Uterus (tissue), 7 donors: ENCODE measurements around the gene COMMD1.

- PRO-cap, 4 experiments = no peak in any of the 4 experiments
- RAMPAGE, long total RNA, 2 experiments = no peak in any of the 2 experiments
- RRBS = no CpG with 5 or more reads among the region's 8 CpGs
Measured at GRCh38 chr2:58448006-58448474, 206.9 kb upstream of the FANCL start.

GRCh38 chr2:60544822-60545672, 8.4 kb downstream of the BCL11A start:
- PRO-cap, 4 experiments = no peak in any of the 4 experiments
- RAMPAGE, long total RNA, 2 experiments = no peak in any of the 2 experiments
- RRBS = no CpG with 5 or more reads among the region's 10 CpGs

- PRO-cap, 4 experiments = no peak in any of the 4 experiments
- RAMPAGE, long total RNA, 2 experiments = no peak in any of the 2 experiments
- RRBS = no CpG with 5 or more reads among the region's 12 CpGs
Measured at GRCh38 chr2:60545673-60546437, 7.6 kb downstream of the BCL11A start.

- PRO-cap, 4 experiments = peak in 1 of 4 experiments; most common plus-strand start chr2:60551252 (in 1)
- RAMPAGE, long total RNA, 2 experiments = no peak in any of the 2 experiments
- RRBS = 11% methylated on average over 6 of the region's 23 CpGs
Measured at GRCh38 chr2:60551166-60551626, 2.3 kb downstream of the BCL11A start.

DNA sequence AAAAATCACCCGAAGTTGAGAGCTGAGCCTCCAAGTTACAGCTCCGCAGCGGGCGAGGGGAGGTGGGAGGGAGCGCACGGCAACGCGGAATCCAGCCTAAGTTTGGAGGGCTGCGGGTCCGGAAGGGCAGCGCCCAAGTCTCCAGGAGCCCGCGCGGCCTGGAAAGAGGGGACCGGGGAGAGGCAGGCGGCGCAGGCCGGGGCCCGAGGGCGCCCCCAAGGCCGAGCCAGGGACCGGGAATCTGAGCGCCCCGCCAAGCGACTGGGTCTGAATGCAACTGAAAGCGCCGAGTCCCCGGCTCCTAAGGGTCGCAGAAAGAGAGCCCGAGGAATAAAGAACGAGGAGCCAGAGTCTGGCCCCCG, 786 bp upstream of the BCL11A start:
- PRO-cap, 4 experiments = no peak in any of the 4 experiments
- RAMPAGE, long total RNA, 2 experiments = no peak in any of the 2 experiments
- RRBS = 2% methylated on average over 21 of the region's 32 CpGs

- PRO-cap, 4 experiments = peak in 2 of 4 experiments; most common minus-strand start chr2:60735925 (in 2)
- RAMPAGE, long total RNA, 2 experiments = no peak in any of the 2 experiments
- RRBS = no CpG with 5 or more reads among the region's 46 CpGs
Measured at GRCh38 chr2:60735476-60736094, 20.5 kb upstream of the PAPOLG start.

DNA sequence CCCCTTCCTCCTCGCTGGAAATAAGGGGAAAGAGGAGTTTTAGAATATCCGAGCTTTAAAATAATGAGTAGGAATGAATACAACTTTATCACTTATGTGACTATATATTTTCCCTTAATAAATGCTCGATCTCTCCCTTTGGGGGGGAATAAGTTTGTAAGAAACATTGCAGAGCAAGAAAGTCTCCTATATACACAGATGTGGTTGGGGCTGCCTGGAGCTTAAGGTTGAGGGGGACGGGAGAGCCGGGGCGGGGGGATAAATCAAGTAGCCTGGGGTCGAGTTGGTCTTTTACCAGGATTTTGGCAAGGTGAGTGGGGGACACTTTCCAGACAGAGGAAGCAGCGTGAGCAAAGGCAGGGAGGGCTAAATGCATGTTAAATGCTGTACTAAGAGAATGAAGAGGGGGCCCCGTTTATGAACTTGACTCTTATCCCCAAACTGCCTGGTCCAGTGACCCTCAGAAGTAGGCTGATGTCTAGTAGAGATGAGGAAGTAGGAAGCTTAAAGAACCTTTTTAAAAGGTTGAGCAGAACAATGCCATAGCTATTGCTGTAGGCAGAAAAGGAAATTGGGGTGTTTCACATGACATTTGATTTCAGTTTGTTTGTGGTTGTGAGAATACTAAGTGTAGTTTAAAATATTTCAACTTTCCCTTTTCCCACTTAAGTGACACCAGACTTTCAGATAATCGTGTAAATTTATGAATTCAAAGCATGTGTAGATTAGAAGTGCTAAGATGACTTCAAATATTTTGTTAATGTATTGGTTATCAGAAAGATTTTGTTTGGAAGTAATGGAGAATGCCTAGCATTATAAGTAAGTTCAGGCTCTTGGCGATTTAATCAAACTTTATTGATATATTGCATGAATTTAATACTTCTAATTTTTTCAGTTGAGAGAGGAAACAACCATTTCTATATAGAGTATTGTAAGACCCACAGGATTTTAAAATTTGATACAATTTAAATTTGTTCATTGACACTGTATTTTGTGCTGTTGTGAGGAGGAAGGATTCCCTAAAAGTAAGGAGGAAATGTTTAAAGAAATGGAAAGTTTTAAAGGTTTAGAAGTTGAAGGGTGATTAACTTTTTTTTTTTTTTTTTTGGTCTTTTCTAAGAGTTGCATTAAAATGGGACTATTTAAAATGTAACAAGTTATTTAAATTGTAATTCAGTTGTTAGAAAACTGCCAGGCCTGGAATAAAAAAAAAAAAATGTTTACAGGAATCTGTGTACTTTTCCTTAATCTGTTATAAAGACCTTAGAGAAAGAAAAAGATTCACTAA, 1.8 kb downstream of the REL start:
- PRO-cap, 4 experiments = peak in 2 of 4 experiments; most common minus-strand start position 480 of the sequence (in 2)
- RAMPAGE, long total RNA, 2 experiments = no peak in any of the 2 experiments
- RRBS = no CpG with 5 or more reads among the region's 11 CpGs

GRCh38 chr2:60899857-60900252, 18.5 kb downstream of the REL start:
- PRO-cap, 4 experiments = no peak in any of the 4 experiments
- RAMPAGE, long total RNA, 2 experiments = no peak in any of the 2 experiments
- RRBS = no CpG with 5 or more reads among the region's 1 CpG

GRCh38 chr2:61350211-61350591, 120.7 kb downstream of the USP34 start:
- PRO-cap, 4 experiments = no peak in any of the 4 experiments
- RAMPAGE, long total RNA, 2 experiments = no peak in any of the 2 experiments
- RRBS = no CpG with 5 or more reads among the region's 2 CpGs

DNA sequence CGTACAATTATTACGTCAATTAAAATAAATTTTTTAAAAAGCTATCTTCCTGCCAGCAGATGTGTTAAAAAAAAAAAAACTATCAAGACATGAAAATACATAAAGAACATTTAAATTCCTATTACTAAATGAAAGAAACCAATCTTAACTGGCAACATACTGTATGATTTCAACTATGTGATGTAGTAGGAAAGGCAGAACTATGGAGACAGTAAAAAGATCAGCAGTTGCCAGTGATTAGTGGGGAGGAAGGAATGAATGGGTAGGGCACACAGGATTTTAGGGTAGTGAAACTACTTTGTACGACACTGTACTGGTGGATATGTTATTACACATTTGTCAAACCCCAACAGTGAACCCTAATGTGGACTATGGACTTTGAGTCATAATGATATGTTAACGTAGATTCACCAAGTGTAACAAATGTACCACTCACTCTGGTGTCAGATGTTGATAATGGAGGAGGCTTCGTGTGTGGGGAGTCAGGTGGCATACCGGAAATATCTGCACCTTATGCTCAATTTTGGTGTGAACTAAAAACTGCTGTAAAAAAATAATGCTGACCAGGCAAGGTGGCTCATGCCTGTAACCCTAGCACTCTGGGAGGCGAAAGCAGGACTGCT, 27.3 kb downstream of the USP34 start:
- PRO-cap, 4 experiments = no peak in any of the 4 experiments
- RAMPAGE, long total RNA, 2 experiments = no peak in any of the 2 experiments
- RRBS = no CpG with 5 or more reads among the region's 7 CpGs

- PRO-cap, 4 experiments = no peak in any of the 4 experiments
- RAMPAGE, long total RNA, 2 experiments = no peak in any of the 2 experiments
- RRBS = no CpG with 5 or more reads among the region's 11 CpGs
Measured at GRCh38 chr2:61512701-61513314, 25.3 kb downstream of the XPO1 start.

GRCh38 chr2:61775840-61776405, 77.9 kb downstream of the FAM161A start:
- PRO-cap, 4 experiments = no peak in any of the 4 experiments
- RAMPAGE, long total RNA, 2 experiments = no peak in any of the 2 experiments
- RRBS = no CpG with 5 or more reads among the region's 4 CpGs

DNA sequence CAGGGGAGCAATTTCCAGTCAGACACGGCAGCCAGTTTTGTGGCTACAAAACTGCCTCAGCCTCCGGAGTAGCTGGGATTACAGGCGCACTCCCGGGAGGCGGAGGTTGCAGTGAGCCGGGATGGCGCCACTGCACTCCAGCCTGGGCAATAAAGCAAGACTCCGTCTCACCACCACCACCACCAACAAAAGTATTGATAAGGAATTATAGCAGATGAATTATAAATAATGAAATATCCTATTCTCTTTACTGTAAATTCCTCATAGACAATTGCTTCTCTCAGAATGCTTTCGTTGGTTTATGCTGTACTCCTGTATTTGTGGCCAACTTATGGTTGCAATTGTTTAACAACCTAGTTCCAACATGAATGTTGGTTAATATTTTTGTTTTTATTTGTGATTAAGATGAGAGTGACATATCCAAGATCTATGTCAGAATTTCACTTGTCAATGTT, 1.5 kb upstream of the FAM161A start:
- PRO-cap, 4 experiments = no peak in any of the 4 experiments
- RAMPAGE, long total RNA, 2 experiments = no peak in any of the 2 experiments
- RRBS = no CpG with 5 or more reads among the region's 9 CpGs

DNA sequence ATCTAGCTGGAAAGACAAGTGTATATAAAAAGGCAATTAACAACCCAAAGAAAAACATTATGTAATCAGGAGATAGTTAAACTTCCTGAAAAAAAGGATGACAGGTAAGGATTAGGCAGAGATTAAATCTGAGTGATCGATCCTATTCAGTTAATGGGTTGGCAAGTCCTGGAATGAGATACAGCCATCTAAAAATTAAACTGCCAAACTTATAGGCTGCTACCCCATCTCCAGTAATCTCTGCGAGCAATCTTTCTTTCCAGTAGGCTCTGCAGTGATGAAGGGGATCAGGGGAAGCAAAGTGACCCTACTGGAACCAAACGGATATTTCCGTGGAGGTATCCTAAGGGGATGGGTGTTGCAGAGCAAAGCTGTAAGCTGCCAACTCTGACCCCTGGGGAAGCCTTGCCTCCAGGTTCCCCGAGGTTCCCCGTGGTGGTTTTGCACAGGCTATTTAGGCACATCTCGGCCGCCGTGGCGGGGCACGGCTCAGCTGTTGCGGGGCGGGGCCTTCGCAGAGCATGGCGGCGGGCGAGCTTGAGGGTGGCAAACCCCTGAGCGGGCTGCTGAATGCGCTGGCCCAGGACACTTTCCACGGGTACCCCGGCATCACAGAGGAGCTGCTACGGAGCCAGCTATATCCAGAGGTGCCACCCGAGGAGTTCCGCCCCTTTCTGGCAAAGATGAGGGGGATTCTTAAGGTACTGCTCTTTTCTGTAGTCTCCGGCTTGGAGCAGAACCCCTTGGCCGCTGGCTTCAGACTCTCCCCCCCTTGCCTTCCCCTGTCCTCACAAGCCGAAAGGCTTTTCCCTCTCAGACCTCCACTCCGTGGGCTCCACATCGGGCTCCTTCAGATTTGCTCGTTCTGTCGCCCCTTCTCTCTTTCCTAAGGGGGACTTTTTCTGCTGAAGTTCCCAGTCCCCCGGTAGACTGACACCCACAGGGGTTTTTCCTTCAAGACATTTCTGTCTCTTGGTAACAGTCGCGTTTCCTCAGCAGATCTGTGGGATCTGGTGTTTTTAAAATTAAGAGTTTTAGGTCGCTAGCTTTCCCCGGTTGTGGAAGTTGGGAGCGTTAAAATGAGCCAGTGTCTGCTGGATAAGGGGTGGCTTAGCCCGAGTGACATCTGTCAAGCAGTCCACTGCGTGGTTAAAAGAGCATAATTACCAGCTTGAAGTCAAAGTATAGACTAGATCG, at the start of gene COMMD1:
TSS of gene COMMD1 (plus strand) at position 517 of the 1,197 bp plus-strand sequence.
- PRO-cap, 4 experiments = peak in 4 of 4 experiments; most common plus-strand start position 517 of the sequence (in 4); most common minus-strand start position 437 of the sequence (in 2)
- RAMPAGE, long total RNA, 2 experiments = start-site peak on the plus strand in 1 of 2 experiments, centred at position 516 of the sequence, 454 reads per replicate
- RRBS = 1% methylated on average over 4 of the region's 40 CpGs

GRCh38 chr2:62506449-62506724, 392 bp upstream of the TMEM17 start:
- PRO-cap, 4 experiments = peak in 2 of 4 experiments; most common plus-strand start chr2:62506540 (in 1); most common minus-strand start chr2:62506543 (in 1)
- RAMPAGE, long total RNA, 2 experiments = no peak in any of the 2 experiments
- RRBS = no CpG with 5 or more reads among the region's 2 CpGs

DNA sequence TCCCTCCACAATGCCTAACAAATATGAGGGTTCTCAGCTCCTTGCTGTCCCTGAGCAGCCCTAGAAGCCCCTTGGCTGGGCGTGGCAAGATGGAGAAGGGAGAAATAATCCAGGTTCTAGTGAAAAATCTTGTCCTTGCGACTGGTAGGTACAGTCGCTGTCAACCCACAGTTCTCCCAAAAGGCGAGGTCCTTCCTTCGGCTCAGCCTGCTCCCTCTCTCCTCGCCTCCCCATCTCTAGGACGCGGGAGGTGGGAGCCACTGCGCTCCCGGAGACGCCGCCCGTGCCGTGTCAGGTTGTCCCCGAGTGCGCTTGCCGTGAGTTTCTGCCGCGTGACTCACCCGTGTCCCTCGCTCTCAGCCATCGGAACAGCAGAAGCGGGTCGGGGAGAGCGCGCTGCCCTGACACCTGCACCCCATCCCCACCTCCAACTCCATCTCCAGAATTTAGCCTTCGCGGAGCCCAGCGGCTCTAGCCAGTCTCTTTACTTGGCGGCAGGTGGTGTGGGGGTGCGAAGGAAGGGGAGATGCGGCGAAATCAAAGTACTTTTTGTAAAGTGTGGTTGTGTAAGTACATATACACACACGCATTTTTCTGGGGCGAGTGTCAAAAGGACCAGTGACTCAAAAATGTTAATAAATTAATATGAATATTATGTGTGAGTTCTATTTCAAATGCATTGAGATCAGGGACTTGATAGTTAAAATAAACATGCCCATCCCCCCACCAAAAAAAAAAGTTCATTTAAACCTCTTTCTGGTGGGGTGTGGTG, 65.1 kb upstream of the TMEM17 start:
- PRO-cap, 4 experiments = peak in 2 of 4 experiments; most common plus-strand start position 374 of the sequence (in 2); most common minus-strand start position 290 of the sequence (in 2)
- RAMPAGE, long total RNA, 2 experiments = no peak in any of the 2 experiments
- RRBS = no CpG with 5 or more reads among the region's 35 CpGs

DNA sequence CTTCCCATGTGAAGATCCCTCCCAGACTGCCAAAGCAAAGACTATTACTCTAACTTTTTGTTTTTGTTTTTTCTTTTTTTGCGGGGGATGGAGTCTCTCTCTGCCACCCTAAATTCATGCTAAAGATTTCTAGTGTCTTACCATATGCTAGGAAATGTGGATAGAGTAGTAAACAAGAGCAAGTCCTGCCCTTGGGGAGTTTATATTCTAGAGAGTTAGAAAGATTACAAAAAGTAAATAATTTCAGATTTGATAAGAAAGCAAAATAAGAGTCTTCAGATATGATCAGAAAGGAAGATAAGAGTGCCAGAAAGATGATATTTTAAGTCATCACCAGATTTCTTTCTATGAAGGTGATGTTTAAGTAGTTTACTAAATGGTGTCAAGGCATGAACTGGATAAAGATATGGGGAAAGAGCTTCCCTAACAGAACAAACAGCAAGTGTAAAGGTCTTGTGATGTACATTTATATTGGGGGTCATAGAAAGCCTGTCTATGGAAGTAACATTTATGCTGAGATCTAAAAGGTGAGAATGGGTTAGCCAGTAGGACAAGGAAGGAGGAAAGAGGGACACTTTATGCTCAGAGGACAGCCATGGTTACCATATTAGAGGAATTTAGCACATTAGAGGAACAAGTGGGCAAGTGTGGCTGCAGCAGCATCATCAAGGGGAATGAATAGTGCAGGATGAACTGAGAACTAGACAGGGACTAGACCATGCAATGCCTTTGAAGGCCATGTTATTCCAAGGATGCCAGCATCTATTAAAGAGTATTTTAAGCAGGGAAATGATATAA, 145.7 kb upstream of the OTX1 start:
- PRO-cap, 4 experiments = no peak in any of the 4 experiments
- RAMPAGE, long total RNA, 2 experiments = start-site peak on the plus strand in 1 of 2 experiments, centred at position 445 of the sequence, 6 reads per replicate
- RRBS = no CpG with 5 or more reads among the region's 1 CpG

GRCh38 chr2:63025603-63026238, 24.9 kb upstream of the OTX1 start:
- PRO-cap, 4 experiments = no peak in any of the 4 experiments
- RAMPAGE, long total RNA, 2 experiments = no peak in any of the 2 experiments
- RRBS = no CpG with 5 or more reads among the region's 3 CpGs

DNA sequence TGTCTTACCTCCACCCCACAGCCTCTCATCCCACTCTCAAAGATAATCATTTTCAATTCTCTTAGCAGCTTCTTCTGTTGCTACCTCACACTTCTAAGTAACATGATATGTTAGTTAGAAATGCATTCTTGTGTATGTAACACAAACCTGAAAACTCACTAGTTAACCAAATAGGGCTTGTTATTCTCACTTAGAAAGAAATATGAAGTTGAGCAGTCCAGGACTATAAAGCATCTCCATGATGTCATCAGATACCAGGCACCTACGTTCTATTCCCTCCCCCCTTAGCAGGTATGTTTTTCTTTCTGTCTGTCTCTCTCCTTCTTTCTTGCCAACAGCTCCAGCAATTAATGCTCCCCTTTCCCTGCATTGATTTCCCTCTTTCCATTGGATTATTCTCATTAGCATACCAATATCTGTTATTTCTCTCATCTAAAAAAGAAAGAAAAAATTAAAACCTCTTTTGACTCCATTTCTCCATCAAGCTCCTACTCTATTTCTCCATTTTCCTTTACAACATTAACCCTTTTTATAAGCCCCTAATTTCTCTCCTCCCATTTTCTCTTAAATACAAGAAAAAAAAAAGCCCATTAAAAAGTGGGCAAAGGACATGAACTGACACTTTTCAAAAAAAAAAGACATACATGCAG, 119.7 kb downstream of the WDPCP start:
- PRO-cap, 4 experiments = no peak in any of the 4 experiments
- RAMPAGE, long total RNA, 2 experiments = no peak in any of the 2 experiments
- RRBS = no CpG with 5 or more reads among the region's 1 CpG

GRCh38 chr2:63470453-63471361, 117.6 kb downstream of the WDPCP start:
- PRO-cap, 4 experiments = no peak in any of the 4 experiments
- RAMPAGE, long total RNA, 2 experiments = no peak in any of the 2 experiments
- RRBS = no CpG with 5 or more reads among the region's 6 CpGs